Rectum (tissue), 1 donor: ENCODE data around the gene TMEM74B.

DNA sequence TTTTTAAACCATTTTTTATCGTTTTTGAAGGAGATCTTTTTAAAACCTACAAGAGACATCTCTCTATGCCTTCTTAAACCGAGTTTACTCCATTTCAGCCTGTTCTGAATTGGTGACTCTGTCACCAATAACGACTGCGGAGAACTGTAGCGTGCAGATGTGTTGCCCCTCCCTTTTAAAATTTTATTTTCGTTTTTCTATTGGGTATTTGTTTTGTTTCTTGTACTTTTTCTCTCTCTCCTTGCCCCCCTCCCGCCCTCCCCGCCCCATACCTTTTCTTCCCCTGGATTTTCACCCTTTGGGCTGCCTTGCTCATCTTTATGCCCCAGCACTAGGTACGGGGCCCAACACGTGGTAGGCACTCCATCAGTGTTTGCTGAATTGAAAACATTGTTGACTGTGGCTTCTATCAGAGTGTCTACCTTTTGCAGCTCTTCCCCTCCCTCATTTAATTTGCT, 1.5 kb downstream of the ZCCHC3 start:
- PRO-cap: no peak

DNA sequence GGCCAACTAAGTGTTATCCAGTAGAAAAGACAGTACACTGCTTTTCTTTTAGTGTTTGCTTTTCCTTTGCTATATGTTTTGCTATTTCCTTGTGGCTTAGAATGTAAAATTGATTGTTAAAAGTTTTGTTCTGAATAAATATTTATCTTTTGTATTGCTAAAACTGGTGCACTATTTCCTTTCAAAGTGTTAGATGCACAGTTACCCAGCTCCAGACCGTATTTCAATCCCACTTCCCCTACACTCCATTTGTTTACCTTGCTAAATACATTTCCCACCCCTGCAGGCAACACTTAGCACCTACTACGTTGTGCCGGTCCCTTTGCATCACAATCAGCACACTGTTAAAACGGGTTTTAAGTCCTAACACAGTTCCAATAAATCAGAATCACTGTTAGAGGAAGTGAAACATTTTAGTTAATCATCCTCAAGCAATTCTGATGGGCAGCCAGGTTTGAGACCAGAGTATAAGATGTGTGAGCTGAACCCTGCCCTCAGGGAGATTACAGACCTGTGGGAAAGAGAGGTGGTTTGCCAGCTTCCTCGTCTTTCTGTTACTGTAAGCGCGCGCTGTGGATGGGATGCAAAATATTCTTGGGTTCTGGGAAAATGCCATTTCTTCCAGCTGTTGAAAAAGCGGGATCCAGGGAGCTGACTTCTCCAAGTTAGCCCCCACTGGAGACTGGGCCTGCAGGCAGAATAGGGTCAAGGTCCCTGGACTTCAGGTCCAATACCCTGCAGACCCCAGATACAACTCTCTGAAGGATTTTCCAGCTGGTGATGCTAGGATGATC, 3.0 kb downstream of the ZCCHC3 start:
- PRO-cap: no peak

- PRO-cap: bidirectional peak, plus-strand start at chr20:324266, minus-strand start at chr20:324230; bidirectional peak, plus-strand start at chr20:324623, minus-strand start at chr20:324422
These were observed 1.0 kb upstream of the SOX12 start for GRCh38 chr20:323945-325073.

GRCh38 chr20:327219-327730, 1.9 kb downstream of the SOX12 start:
- PRO-cap: bidirectional peak, plus-strand start at chr20:327424, minus-strand start at chr20:327327

GRCh38 chr20:399990-400705, 8.0 kb upstream of the RBCK1 start:
- PRO-cap: no peak

GRCh38 chr20:437357-437689, 25.0 kb downstream of the TBC1D20 start:
- PRO-cap: unidirectional peak, plus-strand start at chr20:437569

- PRO-cap: no peak
These were observed 3.5 kb downstream of the TBC1D20 start for GRCh38 chr20:458749-459374.

- PRO-cap: no peak
These were observed 437 bp upstream of the CSNK2A1 start for GRCh38 chr20:544029-544424.

GRCh38 chr20:568081-568652, 24.6 kb upstream of the CSNK2A1 start:
- PRO-cap: no peak

GRCh38 chr20:653858-654355, 907 bp upstream of the SRXN1 start:
- PRO-cap: no peak

GRCh38 chr20:1118256-1118533, 207 bp upstream of the PSMF1 start:
- PRO-cap: bidirectional peak, plus-strand start at chr20:1118652, minus-strand start at chr20:1118467

DNA sequence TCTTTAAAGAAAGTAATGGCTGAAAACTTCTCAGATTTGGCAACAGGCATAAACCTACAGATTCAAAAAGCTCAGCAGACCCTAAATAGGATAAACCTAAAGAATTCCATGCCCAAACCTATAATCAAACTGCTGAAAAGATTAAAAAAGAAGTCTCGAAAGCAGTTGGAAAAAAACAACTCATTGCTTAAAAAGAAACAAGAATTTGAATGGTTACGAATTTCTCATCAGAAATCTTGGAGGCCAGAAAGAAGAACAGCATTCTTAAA, 28.5 kb downstream of the TMEM74B start:
- PRO-cap: unidirectional peak, plus-strand start at position 101 of the sequence

DNA sequence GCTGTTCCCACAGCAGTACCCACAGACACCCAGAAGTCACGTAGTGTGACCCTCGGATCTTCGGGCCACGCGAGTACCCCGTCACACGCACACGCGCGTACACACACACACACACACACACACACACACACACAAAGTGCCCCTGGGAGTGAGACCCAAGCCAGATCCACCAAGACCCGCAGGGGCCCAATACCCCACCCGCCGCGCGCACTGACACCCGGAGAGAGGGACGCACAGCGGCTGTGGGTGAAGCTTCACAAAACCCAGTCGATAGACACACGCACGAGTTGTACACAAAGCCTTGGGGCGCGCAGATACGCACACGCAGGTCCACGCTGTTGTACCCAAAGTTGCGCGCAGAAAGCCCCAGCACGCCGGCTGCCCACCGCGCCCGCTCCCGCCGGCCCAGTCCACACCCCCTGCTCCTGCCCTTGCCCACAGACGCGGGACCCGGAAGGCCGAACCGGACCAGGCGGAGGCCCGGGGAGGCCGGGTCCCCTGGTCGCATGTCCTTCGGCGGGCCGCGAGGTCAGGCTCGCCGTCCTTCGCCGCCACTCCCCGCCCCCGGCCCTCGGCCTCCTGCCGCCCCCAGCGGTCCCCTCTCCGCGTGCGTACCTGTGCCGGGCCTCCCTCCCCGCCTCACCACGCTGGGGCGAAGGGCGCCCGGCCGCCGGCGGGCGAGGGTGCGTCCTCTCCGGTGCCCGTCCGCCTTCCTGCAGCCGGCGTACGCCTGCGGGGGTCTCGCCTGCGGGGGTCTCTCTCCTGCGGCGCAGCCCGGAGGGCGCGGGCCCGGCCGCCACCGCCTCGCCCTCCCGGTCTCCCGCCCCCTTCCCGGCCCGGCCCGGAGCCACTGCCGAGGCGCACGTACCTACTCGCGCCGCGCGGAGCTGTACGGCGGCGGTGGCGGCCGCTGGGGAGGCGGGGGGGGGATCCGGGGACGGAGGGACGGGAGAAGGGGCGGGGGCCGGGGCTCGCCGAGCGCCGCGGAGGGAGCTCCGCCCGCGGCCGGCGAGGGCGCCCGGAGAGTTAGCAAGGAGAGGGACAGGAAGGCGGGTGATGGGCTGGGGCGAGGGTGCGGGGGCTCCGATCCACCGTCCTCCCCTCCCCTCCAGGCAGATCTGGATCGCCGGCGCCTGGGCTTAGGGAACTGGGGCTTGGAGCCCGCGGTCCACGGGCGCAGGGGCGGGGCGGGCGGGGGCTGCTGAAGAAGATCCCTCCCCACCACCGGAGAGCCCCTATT, at the start of gene TMEM74B:
Gene TMEM74B (minus strand): TSS at position 459 of the 1,240 bp plus-strand sequence.
- PRO-cap: unidirectional peak, plus-strand start at position 471 of the sequence; unidirectional peak, plus-strand start at position 645 of the sequence

DNA sequence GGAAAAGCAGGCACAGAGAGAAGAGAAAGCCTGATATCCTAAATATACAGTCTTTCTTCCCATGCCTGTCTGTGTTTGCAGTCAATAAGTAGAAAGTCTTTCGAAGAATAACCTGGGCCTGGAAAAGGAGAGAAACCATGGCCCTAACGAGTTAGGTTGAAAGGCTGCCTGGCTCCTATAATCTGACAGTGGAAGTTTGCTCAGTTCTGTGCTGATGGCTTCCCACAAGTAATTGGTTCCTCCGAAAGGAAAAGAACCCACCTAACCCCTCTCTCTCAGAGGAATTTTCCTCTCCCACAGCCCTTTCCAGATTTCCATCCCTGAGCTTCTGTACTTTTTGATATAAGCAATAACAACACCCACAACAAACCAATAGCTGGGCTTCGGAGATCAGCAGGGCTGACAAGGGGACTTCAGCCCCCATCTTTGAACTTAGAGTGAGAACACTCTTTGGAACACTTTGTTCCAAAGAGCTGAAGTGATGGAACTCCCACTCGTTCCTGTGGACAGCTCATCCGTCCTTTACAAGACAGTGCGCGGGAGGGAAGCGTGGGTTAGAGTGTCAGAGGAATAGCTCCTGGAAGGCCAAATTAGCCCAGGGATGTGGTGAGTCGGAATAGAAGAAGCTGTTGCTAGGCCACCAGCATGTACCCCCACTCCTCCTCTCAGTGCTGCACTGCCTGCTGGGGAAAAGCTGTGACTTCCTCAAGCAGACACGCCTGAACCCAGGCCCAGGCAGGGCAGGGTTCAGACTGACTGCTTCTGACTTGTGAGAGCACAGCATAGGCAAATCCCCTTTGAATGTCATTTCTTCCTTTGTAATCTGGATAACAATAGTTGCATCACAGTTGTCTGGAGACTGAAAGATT, 1.8 kb downstream of the SDCBP2 start:
- PRO-cap: bidirectional peak, plus-strand start at position 750 of the sequence, minus-strand start at position 670 of the sequence

- PRO-cap: bidirectional peak, plus-strand start at chr20:1330366, minus-strand start at chr20:1330237
These were observed 1.1 kb upstream of the SDCBP2 start for GRCh38 chr20:1329933-1330569.

DNA sequence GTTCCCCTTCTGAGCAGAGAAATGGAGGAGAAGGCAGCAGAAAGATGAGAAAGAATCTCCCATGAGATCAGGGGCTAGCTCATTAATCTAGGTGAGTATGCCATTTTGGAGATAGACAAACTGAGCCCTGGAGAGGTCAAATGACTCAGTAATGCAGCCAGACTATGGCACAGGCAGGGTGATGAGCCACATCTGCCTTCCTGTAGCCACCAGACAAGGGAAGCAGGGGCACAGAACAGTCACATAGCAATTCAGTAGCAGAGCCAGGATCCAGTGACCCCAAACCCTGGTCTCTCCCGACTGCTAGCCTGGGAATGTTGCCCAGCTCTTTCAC, 7.2 kb upstream of the SDCBP2 start:
- PRO-cap: no peak

- PRO-cap: no peak
These were observed 2.4 kb downstream of the FKBP1A start for GRCh38 chr20:1390428-1390864.

- PRO-cap: no peak
These were observed 8.7 kb downstream of the NSFL1C start for GRCh38 chr20:1457938-1458430.

GRCh38 chr20:1478392-1478950, 11.8 kb upstream of the NSFL1C start:
- PRO-cap: no peak

GRCh38 chr20:1874225-1875538, 20.5 kb upstream of the SIRPA start:
- PRO-cap: no peak